IMR-90 (cell line): ENCODE data around the genes KCNJ14 and SPHK2.

DNA sequence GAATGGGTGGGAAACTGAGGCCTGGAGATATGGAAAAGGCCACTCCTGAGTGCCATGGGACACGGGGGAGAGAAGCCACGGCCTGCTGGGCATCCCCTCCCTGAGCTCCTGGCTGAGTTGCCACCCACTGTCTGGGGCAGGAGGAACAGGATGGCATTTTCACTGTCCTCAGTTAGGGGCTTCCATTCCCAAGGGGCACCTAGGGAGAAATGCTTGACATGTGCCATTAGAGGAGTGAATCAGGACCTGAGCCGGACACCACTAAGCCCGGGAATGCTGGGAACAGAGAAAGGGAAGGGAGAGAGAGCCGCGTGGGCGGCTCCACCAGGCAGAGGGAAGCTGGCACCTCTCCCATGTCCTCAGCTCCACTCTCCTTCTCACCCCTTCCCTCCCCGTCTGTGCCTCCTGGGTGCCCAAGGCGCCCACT, 4.9 kb upstream of the KPTN start:
- RRBS, result no CpG with 5 or more reads among the region's 9 CpGs
CAGE:
- cytosol, long polyA plus RNA, result no peak
- long polyA plus RNA, result no peak
- nucleus, long polyA plus RNA, result no peak

DNA sequence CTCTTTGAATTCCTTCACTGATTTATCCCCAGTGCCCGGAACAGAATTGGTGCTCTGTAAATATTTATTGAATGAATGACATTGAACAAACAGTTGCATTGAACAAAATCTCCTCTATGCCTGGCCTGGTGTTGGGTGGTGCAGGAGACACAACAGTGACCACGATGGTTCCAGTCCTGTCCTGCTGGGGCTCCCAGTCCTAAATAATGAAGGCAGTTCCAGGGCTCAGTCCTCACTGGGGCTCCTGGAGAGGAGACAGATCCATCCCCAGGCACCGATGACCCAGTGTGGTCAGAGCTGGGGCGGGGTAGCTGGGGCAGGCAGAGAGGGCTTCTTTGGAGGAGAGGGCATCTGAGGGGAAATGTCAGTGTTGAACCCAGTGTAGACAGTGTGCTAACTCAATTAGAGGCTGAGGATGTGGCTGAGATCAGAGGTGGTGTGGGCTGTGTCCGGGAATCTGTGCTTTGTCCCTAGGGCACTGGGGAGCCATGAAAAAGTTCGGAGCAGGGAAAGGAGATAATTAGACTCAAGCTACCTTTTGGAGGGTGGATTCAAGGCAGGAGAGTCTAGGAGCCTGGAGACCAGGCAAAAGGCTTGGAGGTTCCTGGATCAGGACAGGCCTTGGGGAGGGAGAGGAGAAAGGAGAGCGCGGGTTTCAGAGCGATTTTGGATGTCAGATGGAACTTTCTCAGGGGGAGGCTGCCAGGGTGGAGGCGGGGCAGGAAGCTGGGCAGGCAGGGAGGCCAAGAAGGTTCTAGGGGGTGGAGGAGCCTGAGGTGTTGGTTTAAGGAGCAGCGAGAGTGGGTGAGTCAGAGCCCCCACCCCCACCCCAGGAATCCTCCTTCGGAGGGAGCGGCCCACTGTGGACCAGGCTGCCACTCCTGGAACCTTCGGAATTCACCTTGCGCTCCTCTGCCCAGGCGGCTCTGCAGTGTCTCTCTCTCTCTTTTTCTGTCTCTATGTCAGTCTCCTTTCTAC, 15.9 kb downstream of the EHD2 start:
- RRBS, result no CpG with 5 or more reads among the region's 16 CpGs
CAGE:
- cytosol, long polyA plus RNA, result no peak
- long polyA plus RNA, result no peak
- nucleus, long polyA plus RNA, result no peak

DNA sequence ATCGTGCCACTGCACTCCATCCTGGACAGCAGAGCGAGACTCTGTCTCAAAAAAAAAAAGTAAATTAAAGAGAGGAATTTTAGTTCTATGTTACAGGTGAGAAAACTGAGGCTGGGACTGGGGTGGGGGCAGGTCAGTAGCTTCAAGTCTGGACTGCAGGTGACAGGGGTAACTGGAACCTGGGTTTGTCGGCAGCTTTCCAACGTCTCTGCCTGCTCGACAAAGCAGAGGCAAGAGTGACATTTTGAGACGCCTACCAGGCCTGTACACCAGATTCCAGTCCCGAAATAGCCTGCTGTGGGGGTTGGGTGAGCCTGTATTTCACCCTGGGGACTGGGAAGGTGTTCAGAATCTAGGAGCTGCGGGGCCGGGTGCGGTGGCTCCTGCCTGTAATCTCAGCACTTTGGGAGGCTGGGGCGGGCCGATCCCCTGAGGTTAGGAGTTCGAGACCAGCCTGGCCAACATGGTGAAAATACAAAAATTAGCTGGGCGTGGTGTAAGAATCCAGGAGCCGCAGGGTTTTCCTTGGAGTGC, 1.3 kb downstream of the SELENOW start:
- RRBS, result no CpG with 5 or more reads among the region's 15 CpGs
CAGE:
- cytosol, long polyA plus RNA, result no peak
- long polyA plus RNA, result no peak
- nucleus, long polyA plus RNA, result no peak

DNA sequence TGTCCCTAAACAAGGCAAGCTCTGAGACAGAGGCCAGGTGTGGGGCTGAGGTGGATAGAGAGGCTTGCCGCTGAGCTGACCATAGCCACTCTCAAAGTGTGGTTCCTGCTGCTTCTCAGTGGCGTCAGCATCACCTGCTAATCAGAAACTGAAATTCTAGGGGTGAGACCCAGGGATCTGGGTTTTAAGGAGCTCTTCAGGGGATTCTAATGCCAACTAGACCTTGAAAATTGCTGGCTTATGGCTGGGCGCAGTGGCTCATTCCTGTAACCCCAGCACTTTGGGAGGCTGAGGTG, 6.0 kb upstream of the TPRX2 start:
- RRBS, result no CpG with 5 or more reads among the region's 3 CpGs
CAGE:
- cytosol, long polyA plus RNA, result no peak
- long polyA plus RNA, result no peak
- nucleus, long polyA plus RNA, result no peak

DNA sequence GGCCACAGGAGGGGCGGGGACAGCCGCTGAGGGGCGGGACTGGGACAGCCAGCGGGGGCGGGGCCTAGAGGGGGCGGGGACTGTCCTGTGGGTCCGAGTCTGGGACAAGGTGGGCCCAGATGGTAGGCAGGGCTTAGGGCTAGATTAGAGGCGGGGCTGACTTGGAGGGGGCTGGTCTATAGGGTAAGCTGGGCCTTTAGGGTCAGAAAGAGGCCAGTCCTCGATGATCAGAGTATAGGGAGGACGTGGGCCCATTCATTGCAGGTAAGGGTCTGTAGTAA, 5.4 kb downstream of the GRIN2D start:
- RRBS, result no CpG with 5 or more reads among the region's 10 CpGs
CAGE:
- cytosol, long polyA plus RNA, result no peak
- long polyA plus RNA, result no peak
- nucleus, long polyA plus RNA, result no peak

DNA sequence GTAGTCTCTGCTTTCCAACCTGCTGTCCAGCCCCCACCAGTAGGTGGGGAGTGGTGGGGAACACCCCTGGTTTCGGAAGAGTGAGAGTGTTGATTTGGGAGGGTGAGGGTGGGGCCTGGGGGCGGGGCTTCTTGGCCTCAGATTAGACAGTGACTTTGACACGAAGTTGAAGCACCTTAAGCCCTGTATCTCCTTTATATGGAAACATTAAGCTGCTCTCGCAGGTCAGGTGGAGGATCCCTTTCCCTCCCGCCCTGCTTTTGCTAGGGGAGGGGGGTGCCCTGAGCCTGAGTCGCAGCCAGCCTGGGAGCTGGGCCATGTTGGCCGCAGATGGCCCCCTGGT, at the start of gene KCNJ14:
Gene KCNJ14 (plus strand): TSS at position 290 of the 343 bp plus-strand sequence.
- RRBS, result no CpG with 5 or more reads among the region's 7 CpGs
CAGE:
- cytosol, long polyA plus RNA, result no peak
- long polyA plus RNA, result no peak
- nucleus, long polyA plus RNA, result no peak

DNA sequence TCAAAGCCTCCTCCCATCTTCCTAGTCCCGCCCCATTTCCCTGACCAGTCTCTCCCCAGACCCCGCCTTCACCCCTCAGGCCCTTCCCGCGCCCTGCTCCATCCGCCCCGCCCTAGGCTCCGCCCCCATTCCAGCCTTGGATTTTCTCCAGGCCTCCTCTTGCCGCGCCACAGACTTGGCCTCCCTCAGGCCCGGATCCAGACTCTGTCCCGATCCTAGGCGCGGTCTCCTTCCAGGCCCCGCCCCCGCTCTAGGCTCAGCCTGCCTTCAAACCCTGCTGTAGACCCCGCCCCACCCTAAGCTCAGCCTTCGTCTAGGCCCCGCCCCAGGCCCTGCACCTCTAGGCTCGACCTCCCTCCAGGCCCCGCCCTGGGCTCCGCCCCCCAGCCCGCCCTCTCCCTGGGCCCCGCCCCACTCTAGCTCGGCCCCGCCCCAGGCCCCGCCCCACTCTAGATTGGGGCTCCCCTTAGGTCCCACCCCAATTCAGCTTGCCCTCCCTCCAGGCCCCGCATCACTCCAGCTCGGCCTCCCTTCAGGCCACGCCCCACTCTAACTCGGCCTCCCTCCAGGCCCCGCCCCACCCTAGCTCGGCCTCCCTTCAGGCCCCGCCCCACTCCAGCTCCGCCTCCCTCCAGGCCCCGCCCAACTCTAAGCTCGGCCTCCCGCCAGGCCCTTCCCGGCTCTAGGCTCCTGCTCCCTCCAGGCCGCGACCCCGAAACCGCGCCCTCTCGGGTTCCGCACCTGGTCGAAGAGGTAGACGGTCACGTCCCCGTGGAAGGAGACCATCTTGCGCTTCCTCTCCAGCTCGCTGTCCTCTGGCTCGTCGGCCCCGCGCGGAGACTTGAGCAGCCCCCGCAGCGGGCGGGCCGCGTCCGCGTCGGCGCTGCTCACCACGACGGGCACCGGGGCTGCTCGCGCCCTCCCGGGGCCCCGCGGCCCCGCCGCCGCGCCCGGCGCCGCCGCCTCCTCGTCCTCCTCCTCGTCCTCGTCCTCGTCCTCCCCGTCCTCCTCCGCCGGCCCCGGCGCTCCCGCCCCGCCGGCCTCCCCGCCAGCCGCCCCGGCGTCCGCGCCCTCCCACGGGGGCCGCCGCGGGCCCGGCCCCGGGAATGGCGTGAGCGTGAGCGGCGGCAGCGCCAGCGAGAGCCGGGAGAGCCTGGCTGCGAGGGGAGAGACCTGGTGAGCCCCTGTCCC, 18.3 kb downstream of the LMTK3 start:
- RRBS, result 9% methylated on average over 24 of the region's 113 CpGs
CAGE:
- cytosol, long polyA plus RNA, result no peak
- long polyA plus RNA, result no peak
- nucleus, long polyA plus RNA, result no peak

DNA sequence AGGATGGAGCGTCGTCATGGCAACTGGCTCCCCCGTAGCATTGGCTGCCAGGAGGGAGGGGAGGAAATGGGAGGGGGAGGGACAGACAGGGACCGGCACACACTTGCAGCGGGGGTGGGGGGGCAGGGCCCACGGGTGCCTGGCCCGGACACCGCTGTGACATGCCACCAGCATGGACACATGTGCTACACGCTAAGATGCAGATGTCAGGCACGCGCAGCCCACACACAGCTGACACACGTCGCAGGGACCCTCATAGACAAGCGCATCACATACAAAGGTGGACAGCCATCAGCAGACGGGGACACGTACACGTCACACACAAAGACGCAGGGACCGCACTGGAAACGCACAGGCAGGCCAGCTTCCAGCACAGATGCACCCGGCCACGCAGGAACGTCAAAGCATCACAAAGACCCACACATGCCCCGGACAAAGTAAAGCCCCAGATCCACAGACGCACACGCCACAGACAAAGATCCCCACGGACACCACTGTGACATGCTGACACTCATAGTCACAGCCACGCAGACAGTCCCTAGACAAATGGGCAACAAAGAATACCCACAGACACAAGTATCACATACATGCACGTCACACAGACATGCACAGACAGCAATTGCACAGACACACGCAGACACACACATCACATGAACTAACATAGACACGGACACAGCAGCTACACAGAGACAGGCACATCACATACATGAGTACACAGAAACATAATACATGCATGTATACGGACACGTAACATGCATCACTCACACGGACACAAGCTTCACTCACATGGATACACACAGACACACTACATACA, 514 bp upstream of the LMTK3 start:
- RRBS, result 3% methylated on average over 4 of the region's 34 CpGs
CAGE:
- cytosol, long polyA plus RNA, result no peak
- long polyA plus RNA, result no peak
- nucleus, long polyA plus RNA, result no peak

DNA sequence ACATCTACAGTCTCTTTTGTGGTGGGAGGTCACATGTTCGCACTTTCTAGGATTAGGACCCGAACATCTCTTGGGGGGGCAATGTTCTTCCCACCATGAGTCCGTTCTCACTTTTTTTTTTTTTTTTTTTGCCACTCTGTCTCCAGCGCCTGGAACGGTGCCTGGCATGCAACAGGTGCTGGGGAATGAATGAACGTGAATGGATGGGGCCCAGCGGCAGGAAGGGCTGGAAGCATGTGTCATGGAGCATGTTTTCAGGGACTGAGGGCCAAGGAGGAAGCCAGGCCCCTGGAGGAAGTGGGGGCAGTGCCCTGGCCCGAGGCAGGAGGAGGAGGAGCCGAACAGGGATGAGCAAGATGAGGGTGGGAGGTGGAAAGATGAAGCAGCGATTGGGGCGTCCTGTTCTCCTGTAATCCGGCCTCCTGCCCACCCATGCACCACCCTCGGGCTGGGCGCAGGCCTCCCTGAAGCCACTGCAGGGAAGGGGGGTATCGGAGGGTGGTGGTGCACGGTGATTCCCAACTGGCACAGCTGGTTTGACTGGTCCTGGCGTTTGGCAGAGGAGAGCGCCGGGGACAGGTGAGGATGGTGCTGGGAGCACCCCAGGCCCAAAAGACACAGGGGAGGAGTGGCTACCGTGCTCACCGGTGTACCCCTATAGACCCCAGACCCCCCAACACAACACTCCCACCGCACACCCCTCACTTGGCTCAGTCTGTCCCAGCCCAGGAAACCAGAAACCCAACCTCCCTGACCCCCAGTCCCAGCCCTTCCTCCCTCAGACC, 8.7 kb upstream of the SULT2B1 start:
- RRBS, result 64% methylated on average over 3 of the region's 22 CpGs
CAGE:
- cytosol, long polyA plus RNA, result no peak
- long polyA plus RNA, result no peak
- nucleus, long polyA plus RNA, result no peak

- RRBS, result no CpG with 5 or more reads among the region's 9 CpGs
CAGE:
- cytosol, long polyA plus RNA, result no peak
- long polyA plus RNA, result no peak
- nucleus, long polyA plus RNA, result no peak
Observed at GRCh38 chr19:48556218-48556590, 4.2 kb downstream of the SULT2B1 start.

- RRBS, result 2% methylated on average over 19 of the region's 66 CpGs
CAGE:
- cytosol, long polyA plus RNA, result start-site peak on the minus strand at chr19:48619156-48619189, 258 and 1,265 reads in 2 replicates; start-site peak on the plus strand at chr19:48619406-48619620, 151 and 167 reads in 2 replicates
- long polyA plus RNA, result start-site peak on the minus strand at chr19:48619154-48619181, 557 and 397 reads in 2 replicates
- nucleus, long polyA plus RNA, result start-site peak on the minus strand at chr19:48619146-48619180, 161 and 123 reads in 2 replicates; start-site peak on the plus strand at chr19:48619406-48619654, 468 and 366 reads in 2 replicates
Observed at GRCh38 chr19:48619076-48620180, at the start of gene SPHK2. TSS of gene SPHK2 (plus strand) at chr19:48619506.

DNA sequence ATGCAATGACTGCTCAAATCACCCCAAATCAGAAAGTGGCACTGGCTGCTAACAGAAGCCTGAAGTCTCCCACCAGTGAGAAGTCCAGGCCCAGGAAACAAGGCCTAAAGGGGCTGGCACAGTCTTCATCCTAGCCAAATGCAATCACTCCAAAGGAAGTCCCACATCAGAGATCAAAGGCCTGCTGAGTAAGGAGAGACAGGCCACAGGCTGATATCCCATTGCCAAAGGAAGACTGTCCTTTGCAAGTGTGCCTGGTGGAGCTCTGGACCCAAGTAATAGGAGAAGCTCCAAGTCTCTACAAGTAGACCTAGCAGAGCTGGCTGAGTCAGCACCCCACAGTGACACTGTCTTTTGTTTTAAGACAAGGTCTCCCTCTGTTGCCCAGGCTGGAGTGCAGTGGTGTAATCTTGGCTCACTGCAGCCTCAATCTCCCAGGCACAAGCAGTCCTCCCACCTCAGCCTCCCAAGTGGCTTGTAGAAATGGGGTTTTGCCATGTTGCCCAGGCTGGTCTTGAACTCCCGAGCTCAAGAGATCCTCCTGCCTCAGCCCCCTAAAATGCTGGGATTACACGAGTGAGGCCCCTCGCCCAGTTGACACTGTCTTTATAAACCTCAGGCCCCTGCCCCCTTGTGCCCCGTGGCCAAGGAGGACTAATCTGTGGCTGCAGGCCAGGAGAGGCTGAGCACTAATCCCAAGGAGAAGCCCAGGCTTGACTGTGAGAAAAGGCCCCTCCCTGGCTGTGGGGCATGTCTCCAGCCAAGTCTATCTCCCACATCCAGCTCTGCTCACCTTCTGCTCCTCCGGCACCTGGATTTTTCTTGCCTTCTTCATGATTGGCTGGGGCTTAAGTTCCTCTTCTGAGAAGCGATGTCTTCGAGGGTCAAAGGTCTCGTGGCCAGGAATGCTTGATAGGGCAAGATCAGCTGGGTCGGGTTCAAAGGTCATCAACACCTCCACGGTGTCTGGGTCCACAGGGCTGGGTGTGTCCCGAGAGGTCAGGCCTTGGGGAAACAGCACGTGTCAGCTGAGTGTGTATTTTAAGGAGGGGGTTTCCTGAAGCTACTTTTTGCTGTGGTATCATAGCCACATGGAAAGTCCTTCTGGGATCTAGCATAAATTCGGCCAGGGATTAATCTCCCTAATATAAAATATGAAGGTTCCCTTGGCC, 4.1 kb downstream of the DBP start:
- RRBS, result no CpG with 5 or more reads among the region's 13 CpGs
CAGE:
- cytosol, long polyA plus RNA, result no peak
- long polyA plus RNA, result no peak
- nucleus, long polyA plus RNA, result no peak

DNA sequence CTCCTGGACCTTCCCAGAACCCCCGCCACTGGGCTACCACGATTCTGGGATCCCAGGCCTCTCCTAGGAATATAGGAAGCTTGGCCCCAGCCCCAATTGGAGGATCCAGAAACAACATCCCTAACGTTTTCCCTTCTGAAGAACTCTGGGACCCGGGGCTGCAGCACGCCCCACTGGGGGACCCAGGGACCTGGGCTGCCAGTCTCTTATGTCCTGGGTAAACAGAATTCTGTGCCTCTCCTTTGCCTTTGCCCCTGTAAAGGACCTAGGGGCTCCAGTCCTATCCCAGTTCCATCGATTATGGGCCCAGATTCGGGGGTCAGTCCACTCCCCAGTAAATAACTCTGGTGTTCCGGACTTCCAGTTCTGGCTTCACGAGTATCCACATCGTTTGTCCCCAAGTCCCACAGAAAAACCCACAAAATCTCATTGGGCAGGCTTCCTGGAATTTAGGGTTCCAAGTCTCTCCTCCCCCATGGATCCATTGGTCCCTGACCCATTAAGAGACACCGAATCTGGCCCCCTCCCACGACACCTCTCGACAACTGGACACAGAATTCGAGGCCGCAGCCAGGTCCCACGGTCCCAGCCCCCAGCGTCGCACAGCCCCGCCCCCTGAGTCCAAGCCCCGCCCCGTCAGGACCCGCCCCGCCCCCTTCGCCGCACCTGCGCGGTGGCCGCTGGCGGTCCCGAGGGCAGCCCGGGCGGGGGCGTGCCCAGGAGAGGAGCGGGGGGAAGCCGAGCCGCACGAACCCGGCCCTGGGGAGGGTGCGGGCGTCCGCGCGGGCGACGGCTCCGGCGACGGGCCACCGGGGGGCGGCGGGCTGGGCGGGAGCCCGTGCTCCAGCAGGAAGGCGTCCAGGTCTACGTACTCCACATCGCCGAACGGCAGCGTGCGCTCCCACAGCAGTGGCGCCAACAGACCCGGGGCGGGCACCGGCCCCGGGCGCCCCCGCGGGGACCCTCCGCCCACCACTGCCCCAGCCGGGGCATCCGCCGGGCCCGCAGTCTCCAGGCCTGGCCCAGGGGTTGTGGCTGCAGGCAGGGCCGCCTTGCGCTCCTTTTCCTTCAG, 1.9 kb downstream of the DBP start:
- RRBS, result 2% methylated on average over 30 of the region's 75 CpGs
CAGE:
- cytosol, long polyA plus RNA, result no peak
- long polyA plus RNA, result no peak
- nucleus, long polyA plus RNA, result no peak

GRCh38 chr19:48646557-48646911, 547 bp upstream of the CA11 start:
- RRBS, result 2% methylated on average over 1 of the region's 16 CpGs
CAGE:
- cytosol, long polyA plus RNA, result no peak
- long polyA plus RNA, result no peak
- nucleus, long polyA plus RNA, result no peak

GRCh38 chr19:48715648-48716237, 3.8 kb downstream of the MAMSTR start:
- RRBS, result 79% methylated on average over 8 of the region's 23 CpGs
CAGE:
- cytosol, long polyA plus RNA, result no peak
- long polyA plus RNA, result no peak
- nucleus, long polyA plus RNA, result no peak

GRCh38 chr19:48726942-48727684, 7.6 kb upstream of the MAMSTR start:
- RRBS, result 85% methylated on average over 1 of the region's 10 CpGs
CAGE:
- cytosol, long polyA plus RNA, result no peak
- long polyA plus RNA, result no peak
- nucleus, long polyA plus RNA, result no peak

DNA sequence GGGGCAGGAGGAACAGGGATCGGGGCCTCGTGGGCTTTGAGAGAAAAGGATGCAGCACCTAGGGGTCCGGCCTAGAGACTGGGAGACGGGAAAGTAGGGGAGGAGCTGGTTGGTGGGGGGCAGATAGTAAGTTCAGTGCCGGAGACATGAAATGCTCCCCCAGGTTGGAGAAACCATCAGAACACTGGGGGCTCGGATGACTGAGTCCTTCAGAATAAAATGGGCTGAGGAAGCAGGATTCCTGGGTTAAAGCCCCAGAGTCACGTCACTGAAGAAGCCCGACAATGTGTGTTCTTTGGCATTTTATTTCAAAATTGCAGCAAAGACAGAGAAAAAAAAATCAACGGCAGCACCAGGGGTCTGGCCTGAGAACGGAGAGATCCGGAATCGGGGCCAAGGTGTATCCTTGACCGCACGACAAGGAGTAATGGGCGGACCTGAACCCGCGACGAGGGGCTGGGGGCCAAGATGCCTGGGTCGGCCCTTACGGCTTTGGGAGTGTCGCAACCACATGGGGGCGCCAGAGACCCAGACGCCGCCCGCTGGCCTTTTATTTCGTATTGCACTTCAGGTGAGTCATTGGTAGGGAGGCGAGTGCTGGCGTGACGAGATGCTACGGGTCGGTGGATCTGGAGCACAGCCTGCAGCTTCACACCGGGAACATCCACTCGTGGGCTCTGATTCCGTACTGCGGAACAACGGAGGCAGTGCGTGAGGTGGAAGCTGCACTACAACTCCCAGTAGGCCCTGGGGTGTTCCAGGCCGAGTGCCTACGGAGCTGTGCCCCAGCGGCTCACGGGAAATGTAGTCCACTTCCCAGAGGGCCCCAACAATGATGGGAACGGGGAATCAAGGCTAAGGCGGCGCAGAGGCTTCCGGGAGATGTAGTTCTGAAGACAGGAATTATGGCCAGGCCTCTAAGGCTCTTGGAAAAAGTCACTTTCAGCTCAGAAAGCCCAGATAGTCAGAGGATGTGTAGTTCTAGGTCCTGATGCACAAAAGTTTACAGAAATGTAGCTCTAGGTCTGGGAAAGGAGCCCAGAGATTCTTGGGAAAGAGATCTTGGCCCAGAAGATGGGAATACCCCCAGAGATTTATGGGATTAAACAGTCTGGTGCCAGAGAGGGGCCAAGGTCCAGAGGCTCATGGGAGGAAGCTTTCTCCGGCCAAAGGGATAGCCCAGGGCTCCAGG, 15.7 kb downstream of the BCAT2 start:
- RRBS, result 82% methylated on average over 3 of the region's 46 CpGs
CAGE:
- cytosol, long polyA plus RNA, result no peak
- long polyA plus RNA, result no peak
- nucleus, long polyA plus RNA, result no peak

DNA sequence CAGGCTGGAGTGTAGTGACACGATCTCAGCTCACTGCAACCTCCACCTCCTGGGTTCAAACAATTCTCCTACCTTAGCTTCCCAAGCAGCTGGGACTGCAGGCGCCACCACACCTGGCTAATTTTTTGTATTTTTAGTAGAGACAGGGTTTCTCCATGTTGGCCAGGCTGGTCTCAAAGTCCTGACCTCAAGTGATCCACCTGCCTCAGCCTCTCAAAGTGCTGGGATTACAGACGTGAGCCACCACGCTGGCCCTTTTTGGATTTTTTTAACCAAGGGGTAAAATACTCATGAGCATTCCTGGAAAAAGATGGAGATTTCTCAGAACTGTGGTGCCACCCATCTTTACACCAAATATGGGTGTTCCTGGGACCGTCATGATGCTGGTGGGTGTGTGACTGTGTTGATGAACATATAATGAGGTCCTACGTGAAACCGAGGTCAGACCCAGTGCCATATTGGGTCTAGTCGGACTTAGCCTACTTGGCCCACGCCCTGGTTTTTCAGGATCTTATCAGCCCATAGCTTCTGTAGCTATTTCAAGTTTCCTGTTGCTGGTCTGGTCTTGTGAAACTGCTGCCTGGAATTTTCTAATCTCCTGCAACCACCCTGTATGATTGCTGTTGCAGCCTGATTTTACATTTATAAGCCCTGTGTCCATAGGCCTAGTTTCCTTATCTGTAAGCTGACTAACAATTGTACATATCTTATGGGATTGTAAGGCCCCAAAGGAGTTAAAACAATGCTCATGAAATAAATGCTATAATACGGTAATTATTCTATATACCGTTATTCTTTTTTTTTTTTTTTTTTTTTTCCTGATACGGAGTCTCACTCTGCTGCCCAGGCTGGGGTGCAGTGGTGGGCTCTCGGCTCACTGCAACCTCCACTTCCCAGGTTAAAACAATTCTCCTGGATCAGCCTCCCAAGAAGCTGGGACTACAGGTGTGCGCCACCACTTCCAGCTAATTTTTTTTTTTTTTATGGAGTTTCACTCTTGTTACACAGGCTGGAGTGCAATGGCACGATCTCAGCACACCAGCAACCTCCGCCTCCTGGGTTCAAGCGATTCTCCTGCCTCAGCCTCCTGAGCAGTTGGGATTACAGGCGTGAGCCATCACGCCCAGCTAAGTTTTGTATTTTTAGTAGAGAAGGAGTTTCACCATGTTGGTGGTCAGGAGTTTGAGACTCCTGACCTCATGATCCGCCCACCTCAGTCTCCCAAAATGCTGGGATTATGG, 6.5 kb downstream of the PPP1R15A start:
- RRBS, result no CpG with 5 or more reads among the region's 20 CpGs
CAGE:
- cytosol, long polyA plus RNA, result no peak
- long polyA plus RNA, result no peak
- nucleus, long polyA plus RNA, result no peak

DNA sequence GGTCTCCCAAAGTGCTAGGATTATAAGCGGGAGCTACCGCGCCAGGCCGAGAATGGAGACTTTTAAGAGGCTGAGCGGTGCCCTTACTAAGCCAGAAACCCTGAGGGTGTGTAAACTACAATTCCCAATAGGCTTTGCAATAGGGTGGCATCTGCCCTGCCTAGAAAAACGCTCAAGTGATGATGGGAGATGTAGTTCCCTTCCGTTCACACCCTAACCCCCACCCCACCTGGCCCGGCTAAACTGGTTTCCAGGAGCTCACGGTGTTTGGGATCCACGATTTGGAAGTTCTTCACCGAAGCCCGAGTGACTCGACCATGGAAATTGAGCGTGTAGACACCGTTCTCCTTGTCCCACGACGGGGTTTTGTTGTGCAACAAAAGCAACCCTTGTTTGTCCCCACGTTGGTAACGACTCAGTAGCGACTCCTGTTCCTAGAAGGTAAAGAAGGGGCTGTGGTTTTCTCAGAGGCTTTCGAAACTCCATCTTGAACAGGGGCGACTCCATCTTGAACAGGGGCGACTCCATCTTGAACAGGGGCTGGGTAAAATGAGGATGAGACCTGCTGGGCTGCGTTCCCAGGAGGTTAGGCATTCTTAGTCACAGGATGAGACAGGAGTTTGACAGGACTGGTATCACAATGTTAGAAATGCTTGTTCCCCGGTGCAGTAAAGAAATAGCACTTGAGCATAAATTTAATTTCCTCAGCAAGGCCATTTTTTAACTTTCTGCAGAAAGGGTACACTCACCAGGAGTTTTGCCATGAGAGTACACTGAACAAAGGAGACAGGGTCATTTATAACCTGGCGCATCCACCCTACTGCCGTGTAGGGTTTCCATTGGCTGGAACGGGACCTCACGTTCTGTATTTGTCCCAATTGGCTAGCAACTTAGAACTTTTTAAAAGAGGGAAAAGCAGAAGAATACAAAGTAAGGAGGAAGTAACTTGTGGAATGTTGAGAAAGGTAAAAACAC, 9.8 kb downstream of the PPP1R15A start:
- RRBS, result no CpG with 5 or more reads among the region's 29 CpGs
CAGE:
- cytosol, long polyA plus RNA, result no peak
- long polyA plus RNA, result no peak
- nucleus, long polyA plus RNA, result no peak

DNA sequence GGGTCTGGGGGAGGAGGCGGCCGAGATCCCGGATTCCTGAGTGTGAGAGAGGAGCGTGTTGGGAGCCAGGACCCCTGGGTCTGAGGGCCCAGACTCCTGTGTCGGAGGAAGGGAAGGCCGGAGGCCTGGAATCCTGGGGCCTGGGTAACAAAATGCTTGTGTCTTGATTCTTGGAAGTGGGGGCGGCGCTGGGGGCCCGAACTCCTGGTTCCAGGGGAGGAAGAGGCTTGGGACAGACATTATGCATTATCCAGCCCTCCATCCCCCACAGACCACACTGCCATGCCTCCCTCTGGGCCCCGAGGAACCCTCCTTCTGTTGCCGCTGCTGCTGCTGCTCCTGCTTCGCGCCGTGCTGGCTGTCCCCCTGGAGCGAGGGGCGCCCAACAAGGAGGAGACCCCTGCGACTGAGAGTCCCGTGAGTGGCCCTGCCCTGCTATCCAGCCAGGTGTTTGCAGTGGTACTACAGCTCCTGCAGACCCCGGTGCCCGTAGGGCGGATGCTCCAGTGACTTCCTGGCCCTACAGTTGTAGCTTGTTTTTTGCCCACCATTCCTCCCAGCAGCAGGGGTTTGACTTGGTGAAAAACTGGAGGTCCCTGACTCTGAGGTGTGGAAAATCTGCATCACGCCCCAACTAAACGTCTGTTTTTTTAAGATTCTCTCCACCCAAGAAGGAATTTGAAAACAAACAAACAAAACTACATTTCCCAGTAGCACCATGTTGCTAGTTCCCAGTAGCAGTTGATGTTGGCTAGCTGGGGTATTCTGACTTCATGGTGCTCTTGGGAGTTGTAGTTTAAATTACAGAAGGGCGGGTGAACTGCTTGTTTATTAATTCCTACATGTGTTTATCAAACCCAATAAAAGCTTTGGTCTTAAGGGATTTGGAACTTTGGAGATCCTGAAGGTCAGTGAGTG, 662 bp downstream of the NUCB1 start:
- RRBS, result 2% methylated on average over 6 of the region's 24 CpGs
CAGE:
- cytosol, long polyA plus RNA, result no peak
- long polyA plus RNA, result no peak
- nucleus, long polyA plus RNA, result no peak